ENCODE measurements around the gene SGPL1.

DNA sequence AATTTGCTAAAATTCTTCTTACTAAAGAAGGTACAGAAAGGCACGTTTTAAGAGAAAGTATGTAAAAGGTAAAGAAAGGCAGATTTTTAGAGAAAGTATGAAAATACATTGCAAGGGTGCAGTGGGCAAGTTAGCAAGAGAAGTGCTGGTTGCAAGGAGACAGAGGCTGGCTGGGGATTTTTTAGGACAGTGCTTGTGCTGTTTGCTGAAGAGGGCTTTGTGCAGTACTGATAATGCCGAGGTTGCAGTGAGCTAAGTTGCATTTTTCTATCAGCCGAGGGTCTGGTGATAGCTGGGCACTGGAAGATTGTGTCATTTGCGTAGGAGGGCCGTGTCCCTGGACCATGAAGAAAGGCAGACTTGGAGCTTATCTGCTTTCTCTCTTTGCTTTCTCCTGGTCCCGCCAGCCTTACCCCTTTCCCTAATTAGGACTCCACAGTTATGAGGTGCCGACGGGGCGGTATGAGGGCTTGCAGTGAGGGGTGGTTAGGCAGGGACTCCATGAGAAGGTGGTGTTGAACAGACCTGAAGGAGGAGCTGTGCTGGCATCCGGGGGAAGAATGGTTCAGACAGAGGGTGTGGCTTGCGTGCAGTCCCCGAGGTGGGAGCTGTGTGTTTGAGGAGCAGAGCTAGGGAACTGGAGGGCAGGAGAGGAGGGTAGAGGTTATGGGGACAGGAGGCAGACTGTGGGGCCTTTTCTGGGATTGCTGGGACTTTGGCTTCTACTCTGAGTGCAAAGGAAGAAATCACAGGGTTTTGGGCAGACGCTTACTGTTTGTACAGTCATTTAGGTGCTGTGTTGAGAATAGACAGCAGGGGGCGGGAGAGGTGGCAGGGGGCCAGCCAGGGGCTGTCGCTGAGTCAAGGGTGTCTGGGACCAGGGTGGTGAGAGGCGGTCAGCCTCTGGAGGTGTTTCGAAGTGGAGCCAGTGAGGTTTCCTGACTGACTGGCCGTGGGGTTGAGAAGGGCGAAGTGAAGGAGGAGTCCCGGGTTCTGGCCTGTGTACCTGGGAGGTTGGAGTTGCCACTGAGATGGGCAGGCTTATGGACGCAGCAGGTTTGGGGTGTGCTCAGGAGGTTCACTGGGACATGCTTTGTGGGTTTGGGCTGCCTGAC, 43.5 kb downstream of the PRF1 start:
- PRO-cap: unidirectional peak, plus-strand start at position 592 of the sequence

GRCh38 chr10:70576000-70576769, 26.4 kb downstream of the PRF1 start:
- PRO-cap: no peak

DNA sequence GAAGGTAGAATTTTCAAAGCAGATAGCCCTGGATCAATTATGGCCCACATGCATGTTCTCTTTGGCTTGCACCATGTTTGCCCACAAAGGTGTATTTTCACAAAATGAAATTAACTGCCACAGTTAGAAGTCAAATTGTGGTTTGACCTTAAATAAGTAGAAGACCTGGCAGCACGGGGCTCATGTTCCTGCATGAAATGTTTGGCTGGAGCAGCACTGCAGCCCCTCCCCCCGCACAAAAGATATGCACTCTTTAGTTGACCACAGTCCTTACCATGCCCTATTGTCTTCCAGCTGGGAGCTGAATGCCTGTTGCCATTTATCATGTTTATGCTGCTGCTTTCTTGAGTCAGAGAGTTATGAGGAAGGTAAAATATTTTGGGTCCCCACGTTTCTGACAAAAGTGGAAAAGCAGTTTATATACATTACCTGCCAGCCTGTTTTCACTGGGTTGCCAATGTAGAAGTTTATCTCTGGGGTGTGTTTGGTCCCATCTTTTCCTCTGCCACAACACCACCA, 5.7 kb downstream of the PRF1 start:
- PRO-cap: no peak

GRCh38 chr10:70681787-70682082, 9.4 kb downstream of the ADAMTS14 start:
- PRO-cap: no peak

- PRO-cap: bidirectional peak, plus-strand start at chr10:70815949, minus-strand start at chr10:70815790
These were observed at the start of gene SGPL1 for GRCh38 chr10:70815554-70816161. Gene SGPL1, plus strand, starts transcription at chr10:70815948.

GRCh38 chr10:70985762-70985961, 97.3 kb upstream of the PCBD1 start:
- PRO-cap: no peak

GRCh38 chr10:71235337-71235802, 23.0 kb downstream of the UNC5B start:
- PRO-cap: unidirectional peak, minus-strand start at chr10:71235547

DNA sequence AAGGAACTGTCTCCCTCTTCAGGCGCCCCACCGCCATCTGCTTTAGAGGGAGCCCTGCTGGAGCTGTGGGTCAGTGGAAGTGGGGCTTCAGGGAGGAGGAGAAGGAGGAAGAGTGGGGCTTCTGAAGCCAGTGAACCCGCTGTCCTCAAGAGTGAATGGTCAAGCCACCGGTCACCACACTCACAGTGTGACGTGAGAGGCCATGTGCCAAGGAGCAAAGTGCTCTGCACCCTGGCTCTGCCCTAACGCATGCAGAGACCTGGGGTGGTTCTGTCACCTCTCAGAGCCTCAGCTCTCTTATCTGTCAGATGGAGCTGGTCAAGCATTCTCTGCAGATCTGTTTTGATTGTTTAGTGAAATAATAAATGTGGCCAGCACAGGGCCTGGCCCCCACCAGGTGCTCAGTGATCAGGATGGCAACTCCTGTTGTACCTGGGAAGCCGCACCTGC, 65.6 kb downstream of the CDH23 start:
- PRO-cap: no peak

DNA sequence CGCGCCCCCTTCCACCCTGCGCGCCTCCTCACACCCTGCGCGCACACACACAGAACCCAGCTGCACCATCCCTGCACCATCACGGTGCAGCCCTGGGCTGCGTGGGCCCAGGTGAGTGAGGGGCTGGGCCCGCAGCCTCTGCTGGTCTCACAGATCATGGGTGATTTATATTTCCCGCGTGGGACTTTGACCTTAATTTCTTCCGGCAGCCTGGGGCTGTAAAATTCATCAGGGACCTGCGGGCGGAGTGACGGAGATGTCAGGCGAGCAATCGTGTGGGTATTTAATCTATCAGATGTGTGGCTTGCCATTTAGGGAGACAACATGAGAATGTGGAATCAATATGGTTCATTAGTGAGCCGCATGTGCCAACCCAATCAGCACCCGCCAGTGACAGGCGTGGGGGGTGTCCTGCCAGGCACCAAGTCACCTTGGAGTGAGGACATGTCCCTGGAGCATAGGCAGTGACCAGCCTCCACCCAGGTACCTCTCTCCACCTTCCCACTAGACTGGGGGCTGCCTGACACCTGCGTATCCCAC, 57.6 kb downstream of the C10orf105 start:
- PRO-cap: no peak

- PRO-cap: no peak
These were observed 36.3 kb downstream of the C10orf105 start for GRCh38 chr10:71683176-71683762.

GRCh38 chr10:71709105-71709481, 10.5 kb downstream of the C10orf105 start:
- PRO-cap: no peak

DNA sequence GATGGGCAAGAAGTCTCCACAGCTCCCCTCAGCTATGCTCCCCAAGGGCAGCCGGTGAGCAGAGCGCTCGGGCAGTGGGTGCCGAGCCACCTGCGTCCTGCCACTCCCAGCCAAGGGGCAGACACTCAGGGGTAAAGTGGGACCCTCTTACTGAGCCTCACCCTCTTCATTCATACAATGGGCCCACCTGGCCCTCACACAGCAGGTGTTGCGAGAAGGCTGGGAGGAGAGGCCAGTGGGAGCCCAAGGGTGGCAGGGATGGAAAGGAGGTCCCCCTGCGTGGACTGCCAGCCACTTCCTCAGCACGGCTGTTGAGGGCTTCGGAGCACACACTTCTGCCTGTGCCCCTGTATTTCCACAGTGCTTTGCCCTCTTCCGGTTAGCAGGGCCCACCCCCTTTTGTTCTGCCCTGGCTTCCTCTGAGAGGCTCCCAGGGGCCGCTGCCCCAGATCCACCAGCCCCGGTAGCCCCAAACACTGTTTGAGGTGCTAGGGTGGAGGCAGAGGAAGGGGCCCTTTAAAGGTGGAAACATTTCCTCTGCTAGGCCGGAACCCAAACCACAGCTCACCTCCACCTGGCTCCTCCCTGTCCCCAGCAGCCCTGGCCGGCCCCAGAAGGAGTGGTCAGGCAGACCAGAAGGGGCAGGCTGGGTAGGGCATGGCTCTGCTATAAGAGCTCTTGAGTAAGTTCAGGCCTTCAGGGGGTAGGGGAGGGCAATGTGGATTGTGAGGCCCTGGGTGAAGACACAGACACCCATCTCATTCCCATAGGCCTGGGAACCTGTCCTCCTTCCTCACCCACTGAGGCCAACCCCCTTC, 16.4 kb upstream of the C10orf105 start:
- PRO-cap: bidirectional peak, plus-strand start at position 448 of the sequence, minus-strand start at position 337 of the sequence

- PRO-cap: no peak
These were observed 22.3 kb downstream of the VSIR start for GRCh38 chr10:71750983-71751533.

DNA sequence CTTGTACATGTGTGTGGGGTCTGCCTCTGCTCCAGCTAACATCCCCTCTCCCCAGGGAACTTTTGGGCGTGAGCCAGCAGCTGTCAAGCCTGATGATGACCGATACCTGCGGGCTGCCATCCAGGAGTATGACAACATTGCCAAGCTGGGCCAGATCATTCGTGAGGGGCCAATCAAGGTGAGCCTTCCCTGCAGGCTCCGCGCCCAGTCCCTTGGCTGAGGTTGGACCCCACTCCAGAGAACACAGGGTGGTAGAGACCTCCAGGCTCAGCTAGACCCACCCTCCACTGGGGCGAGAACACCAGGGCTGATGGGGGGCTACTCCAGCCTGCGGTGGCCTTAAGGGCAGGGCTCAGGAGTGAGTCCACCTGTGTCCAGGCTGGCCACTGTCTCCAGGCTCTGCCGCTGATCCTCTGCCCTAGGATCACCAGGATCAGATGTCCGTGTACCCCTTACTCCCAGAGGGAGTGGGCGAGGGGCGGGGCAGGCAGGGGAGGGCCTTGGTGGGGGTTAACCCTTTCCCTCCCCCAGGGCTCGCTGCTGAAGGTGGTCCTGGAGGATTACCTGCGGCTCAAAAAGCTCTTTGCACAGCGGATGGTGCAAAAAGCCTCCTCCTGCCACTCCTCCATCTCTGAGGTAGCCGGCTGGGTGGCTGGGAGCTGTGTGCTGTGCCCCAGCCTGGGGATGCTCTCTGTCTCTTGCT, 38.2 kb downstream of the PSAP start:
- PRO-cap: no peak

DNA sequence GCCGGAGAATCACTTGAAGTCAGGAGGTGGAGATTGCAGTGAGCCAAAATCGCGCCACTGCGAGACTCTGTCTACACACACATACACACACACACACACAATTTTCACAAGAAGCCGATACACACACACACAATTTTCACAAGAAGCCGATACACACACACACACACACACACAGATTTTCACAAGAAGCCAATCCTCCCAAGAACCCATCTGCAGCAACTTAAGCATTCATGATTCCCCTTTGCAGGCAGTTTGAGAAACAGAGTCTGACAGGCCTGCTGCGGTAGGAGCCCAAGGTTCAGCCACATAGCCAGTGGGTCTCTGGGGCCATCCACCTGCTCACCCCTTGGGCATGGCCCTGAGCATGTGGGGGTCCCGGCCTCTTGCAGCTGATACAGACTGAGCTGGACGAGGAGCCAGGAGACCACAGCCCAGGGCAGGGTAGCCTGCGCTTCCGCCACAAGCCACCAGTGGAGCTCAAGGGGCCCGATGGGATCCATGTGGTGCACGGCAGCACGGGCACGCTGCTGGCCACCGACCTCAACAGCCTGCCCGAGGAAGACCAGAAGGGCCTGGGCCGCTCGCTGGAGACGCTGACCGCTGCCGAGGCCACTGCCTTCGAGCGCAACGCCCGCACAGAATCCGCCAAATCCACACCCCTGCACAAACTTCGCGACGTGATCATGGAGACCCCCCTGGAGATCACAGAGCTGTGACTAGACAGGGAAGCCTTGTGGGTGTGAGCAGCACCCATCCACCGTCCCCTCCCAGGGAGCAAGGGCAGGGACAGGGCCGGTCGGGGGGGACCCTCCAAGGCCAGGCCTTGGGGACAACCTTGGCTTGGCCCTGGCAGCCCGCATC, 36.3 kb downstream of the PSAP start:
- PRO-cap: no peak

DNA sequence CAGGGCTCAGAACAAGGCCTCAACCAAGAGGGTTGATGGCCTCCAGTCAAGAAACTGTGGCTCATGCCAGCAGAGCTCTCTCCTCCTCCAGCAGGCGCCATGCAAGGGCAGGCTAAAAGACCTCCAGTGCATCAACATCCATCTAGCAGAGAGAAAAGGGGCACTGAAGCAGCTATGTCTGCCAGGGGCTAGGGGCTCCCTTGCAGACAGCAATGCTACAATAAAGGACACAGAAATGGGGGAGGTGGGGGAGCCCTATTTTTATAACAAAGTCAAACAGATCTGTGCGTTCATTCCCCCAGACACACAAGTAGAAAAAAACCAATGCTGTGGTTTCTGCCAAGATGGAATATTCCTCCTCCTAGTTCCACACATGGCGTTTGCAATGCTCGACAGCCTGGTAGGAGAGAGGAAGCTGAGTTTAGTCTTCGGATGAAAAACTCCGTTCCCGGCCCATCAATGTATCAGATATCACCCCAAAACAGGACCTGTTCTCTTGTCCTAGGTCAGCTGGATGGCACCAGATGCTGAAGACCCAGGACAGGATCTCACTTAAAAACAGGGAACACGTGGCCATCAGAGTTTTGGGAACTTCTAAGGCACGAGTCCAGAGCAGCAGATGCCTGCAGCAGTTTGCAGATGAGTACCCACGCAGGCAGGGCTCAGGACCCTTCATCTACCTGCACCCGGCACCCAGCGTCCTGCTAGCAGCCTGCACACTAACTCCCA, 33.8 kb downstream of the PSAP start:
- PRO-cap: no peak

DNA sequence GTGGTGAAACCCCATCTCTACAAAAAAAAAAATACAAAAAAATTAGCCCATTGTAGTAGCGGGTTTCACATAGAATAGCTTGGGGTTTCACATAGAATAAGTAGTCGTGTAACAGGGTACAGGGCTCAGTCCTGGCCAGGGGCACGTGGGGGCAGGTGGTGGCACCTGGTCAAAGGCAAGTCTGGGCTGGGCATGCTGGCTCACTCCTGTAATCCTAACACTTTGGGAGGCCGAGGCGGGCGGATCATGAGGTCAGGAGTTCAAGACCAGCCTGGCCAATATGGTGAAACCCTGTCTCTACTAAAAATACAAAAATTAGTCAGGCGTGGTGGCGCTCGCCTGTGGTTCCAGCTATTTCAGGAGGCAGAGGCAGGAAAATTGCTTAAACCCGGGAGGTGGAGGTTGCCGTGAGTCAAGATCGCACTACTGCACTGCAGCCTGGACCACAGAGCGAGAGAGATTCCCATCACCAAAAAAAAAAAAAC, 635 bp upstream of the PSAP start:
- PRO-cap: no peak

DNA sequence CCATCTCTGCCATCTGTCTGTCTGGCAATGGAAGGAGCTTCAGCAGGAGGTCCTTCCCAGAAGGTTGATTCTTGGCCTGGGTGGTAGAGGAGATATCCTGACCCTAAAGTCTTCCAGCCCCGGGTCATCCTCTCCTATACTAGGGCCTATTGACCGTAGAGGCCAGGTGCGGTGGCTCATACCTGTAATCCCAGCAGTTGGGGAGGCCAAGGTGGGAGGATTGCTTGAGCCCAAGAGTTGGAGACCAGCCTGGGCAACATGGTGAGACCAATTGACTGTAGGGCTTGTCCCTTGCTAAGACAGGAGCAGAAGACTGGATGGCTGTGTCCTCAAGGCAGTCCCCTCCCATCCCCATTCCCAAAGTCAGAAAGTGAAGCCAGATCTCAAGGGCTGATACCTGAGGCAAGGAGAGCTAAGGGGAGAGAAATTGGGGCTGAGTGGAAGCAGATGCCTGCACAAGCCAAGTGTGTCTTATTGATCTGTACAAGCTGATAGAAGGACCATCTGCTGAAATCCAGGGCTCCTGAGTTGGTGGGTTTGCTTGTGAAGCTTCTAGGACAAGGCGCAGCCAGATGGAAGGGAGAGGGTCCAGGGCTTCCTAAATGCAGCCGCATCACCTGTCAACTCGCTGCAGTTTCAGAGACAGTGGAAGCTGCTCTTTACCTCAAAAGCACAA, 48.1 kb downstream of the CHST3 start:
- PRO-cap: no peak

DNA sequence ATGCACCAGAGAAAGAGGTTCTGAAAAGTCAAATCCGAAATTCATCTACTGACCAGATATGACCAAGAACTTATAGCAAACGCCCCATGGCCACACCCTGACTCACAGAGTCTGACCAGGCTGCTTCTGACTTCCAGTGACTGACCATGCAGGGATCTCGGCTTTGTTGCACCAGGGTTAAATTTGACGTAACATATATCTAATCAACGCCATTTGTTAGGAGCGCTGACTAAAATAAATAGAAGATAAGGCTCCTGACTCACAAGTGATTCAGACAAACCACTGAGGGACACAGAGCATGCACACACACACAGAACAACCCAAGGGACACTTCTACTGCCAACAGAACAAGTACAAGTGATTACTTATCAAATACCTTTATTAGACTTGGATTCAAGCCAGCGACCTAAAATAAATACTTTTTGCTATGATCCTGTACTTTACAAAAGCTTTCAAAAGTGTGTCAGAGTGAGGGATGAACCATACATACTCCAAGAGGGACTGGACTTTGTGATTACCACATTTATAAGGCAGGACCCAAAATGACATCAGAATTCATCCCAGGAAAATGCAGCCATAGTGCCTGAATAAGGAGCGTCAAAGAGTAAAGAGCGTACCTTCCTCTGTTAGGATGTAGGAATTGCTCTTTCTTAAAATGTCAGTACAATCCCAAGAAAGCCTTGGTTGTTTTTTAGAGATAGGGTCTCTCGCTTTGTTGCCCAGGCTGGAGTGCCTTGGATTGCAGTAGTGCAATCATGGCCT, 9.5 kb upstream of the SPOCK2 start:
- PRO-cap: bidirectional peak, plus-strand start at position 277 of the sequence, minus-strand start at position 113 of the sequence; unidirectional peak, minus-strand start at position 142 of the sequence

DNA sequence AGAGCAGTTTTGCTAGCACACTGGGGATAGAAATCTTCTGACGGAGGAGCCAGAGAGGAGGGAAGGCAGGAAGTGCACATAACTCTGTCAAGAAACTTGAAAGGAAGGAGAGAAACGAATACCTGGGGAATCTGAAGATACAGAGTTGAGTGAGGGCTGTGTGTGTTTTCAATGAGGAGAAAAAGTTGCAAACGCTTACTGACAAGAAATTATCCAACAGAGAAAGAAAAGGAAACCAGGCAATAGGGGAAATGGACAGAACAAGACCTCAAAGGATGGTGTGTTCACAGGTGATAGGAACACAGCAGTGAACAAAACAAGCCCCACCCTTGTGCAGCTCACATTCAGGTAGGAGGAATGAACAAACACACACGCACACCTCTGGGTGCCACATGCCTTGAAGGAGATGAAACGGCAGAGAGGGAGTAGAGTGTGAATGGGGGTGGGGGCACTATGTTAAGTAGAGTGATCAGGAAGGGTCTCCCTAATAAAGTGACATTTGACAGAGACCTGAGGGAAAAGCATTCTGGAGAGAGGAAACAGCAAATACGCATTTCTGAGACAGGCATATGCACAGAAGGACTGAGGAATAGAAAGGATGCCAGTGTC, 46.7 kb upstream of the SPOCK2 start:
- PRO-cap: no peak

All from sciatic nerve (tissue), 1 donor.